ENCODE data around the gene SNRPD1.

GRCh38 chr18:13222416-13223326 lies 4.1 kb downstream of the LDLRAD4 start:
- PRO-cap, 2 experiments = no peak in any of the 2 experiments

DNA sequence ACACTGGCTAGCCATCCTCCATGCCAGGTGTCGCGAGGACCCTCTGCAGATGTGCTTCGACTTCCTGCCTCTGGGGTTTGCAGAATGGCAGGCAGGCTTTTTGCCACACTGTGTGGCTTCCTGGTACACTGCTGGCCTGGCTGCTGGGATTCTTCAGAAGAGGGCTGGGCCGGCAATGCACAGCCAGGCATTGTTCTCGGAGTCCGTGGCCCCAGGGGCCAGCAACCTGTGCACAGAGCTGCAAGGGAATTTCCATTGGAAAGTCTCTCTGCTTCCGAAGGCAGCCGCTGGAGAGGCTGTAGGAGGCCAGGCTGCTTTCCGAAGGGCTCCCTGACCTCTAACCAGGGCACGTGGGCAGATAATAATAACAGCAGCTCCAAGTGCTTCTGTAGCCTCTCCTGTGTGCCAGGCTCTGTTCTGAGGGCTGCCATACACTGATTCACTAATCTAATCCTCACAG lies 4.8 kb downstream of the LDLRAD4 start:
- PRO-cap, 2 experiments = no peak in any of the 2 experiments

DNA sequence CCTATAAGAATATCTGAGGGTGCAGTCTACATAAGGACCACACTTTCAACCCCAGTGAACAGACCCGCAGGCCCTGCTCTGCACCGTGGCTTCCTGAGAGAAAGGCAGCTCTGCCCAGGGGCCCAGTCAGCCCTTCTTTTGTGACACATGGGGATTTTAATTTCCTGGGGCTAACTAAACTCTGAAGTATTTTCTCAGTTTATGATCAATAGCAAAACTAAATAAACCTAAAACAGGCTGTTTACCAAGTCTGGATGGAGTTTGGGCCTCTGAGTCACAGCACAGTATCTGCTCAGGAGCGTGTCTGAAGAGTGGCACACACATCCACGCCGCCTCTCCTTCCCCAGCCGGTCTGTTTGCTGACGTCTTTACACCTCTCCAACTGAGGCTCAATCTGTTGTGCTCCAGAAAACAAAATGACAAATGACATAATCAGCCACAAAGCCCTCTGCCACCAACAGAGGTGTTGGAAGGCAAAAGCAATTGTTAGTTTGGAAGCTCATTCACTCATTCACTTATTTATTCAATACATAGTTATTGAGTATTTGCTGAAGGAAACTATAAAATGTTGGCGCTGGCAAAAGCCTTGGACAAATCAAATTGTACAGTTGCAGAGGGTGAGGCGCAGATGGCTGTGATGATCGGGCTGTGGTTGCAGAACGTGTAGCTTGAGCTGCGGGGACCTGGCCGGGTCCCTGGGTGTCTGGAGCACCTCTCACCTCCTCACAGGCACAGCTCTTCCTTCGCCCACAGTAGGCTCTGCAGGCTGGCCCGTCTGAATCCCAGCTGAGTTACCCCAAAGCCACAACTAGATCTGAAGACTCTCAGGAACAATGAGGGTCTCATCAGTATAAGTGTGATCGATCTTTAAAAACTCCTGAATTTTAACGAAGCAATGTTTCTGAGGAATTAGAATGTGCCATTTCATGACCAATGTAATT lies 72.5 kb downstream of the LDLRAD4 start:
- PRO-cap, 2 experiments = no peak in any of the 2 experiments

GRCh38 chr18:13374673-13375334 lies 156.2 kb downstream of the LDLRAD4 start:
- PRO-cap, 2 experiments = no peak in any of the 2 experiments

- PRO-cap, 2 experiments = no peak in any of the 2 experiments
Measured at GRCh38 chr18:13521355-13521726, 205.0 kb downstream of the FAM210A start.

GRCh38 chr18:13562194-13563133 lies 163.9 kb downstream of the FAM210A start:
- PRO-cap, 2 experiments = no peak in any of the 2 experiments

DNA sequence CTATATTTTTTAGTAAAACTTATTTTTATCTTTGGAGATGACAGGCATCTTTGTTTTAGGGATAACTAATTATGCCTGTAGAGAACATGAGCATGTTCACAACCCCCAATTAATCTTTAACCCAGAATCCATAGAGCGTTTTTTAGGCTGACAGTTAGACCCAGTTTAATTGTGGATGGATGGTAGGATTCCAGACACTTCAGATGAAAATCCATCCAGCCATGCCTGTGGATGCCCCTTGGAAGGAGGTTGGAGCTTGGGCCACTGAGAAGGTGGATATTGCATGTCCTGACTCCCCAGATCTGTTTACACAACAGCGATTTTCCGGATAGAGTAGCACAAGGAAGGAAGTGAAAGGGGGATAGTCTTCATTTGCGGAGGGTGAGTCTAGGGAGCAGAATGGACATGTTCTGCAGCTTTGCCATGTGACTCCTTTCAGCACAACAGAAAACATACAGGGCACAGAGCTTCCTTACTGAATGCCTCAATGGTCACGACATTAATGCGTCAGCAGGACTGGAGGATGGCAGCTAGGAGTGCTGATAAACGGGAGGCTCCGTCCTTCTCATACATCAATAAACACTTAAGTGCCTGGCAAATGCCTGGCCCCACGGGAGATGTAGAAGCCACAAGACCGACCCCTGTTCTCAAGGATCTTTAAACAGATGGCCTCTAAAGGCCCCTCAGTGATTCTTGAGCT lies 163.1 kb downstream of the FAM210A start:
- PRO-cap, 2 experiments = peak in 1 of 2 experiments; most common plus-strand start position 371 of the sequence (in 1); most common minus-strand start position 304 of the sequence (in 1)

- PRO-cap, 2 experiments = no peak in any of the 2 experiments
Measured at GRCh38 chr18:13647617-13648077, 78.7 kb downstream of the FAM210A start.

GRCh38 chr18:20979694-20980280 lies 131.8 kb downstream of the ROCK1 start:
- PRO-cap, 2 experiments = no peak in any of the 2 experiments

GRCh38 chr18:21108409-21109549 lies 2.8 kb downstream of the ROCK1 start:
- PRO-cap, 2 experiments = no peak in any of the 2 experiments

- PRO-cap, 2 experiments = peak in 1 of 2 experiments; most common plus-strand start chr18:21330187 (in 1)
Measured at GRCh38 chr18:21329976-21330323, 87.9 kb downstream of the GREB1L start.

- PRO-cap, 2 experiments = no peak in any of the 2 experiments
Measured at GRCh38 chr18:21361051-21361709, 119.1 kb downstream of the GREB1L start.

DNA sequence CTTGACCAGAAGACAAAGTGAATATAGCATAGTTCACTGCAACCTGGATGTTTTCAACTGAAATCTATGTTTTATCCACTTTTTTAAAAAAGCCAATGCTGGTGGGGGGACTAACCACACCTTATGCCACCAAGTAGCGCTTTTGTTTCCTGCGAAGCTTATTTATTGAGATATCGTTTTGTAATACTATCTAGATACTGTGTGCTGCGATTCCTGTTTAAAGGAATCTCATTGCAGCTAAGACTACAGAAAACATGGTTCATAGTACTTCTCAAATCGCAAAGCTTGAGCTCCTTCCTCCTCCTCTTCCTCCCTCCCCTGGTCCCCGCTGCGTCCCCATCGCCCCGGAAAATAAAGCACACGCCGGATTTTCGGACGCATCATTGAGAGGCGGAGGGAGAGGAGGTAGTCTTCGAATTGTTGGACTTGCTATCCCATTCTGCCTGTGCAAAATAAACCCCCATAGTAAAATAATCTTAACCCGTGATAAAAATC lies 1.1 kb downstream of the ESCO1 start:
- PRO-cap, 2 experiments = peak in 1 of 2 experiments; most common plus-strand start position 383 of the sequence (in 1)

GRCh38 chr18:21611994-21613159 lies at the start of gene SNRPD1:
SNRPD1 (plus strand) TSS chr18:21612314.
- PRO-cap, 2 experiments = peak in 2 of 2 experiments; most common plus-strand start chr18:21612280 (in 2); most common minus-strand start chr18:21612188 (in 1)

GRCh38 chr18:21856692-21857342 lies 116.2 kb downstream of the MIB1 start:
- PRO-cap, 2 experiments = no peak in any of the 2 experiments

- PRO-cap, 2 experiments = no peak in any of the 2 experiments
Measured at GRCh38 chr18:22106413-22106900, 62.9 kb upstream of the GATA6 start.

DNA sequence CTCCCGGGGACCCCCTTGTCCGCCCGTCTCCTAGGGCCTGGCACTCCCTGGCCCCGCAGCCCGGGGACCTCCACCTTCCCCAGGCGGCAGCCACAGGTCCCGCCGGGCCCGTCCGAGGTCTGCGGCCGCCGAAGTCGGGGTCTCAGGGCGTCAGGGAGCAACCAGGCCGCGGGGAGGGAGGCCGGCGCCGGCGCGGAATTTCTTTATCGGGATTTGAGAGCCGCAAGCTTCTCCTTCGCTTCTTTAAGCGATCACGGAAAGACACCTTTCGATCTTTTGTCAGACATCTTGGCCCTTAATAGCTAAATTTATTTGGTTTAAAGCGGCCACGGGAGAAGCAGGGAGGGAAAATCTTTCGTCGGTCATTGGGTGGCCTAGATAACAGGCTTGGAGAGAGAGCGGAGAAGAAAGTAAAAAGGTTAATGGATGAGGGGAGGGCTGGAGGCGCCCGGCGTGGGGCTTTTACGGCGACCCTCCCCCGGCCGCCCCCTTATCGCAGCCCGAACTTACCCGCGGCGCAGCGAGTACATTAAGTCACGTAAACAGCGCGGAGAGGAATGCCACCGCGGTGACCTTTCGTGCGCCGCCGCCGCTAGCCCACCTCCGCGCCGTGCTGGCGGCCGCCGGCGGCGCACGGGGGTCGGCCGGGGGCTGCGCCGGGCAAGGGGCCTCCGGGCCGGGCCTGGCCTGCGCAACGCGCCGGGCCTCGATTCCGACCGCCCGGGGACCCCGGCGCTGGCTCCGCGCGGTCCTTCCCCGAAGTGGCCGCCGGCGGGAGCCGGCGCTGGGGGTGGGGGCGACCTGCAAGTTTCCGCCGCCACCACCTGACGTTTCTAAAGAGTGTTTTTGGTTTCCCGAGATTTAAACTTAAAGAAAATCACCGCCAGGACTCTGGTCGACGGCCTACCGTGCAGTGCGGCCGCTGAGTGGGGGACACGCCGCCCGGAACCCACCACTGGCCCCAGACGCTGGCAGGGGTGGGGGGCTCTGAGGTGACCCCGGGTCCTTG lies 4.1 kb upstream of the GATA6 start:
- PRO-cap, 2 experiments = no peak in any of the 2 experiments

- PRO-cap, 2 experiments = no peak in any of the 2 experiments
Measured at GRCh38 chr18:22169952-22170983, 879 bp downstream of the GATA6 start.

GRCh38 chr18:22184764-22185658 lies 15.6 kb downstream of the GATA6 start:
- PRO-cap, 2 experiments = no peak in any of the 2 experiments

DNA sequence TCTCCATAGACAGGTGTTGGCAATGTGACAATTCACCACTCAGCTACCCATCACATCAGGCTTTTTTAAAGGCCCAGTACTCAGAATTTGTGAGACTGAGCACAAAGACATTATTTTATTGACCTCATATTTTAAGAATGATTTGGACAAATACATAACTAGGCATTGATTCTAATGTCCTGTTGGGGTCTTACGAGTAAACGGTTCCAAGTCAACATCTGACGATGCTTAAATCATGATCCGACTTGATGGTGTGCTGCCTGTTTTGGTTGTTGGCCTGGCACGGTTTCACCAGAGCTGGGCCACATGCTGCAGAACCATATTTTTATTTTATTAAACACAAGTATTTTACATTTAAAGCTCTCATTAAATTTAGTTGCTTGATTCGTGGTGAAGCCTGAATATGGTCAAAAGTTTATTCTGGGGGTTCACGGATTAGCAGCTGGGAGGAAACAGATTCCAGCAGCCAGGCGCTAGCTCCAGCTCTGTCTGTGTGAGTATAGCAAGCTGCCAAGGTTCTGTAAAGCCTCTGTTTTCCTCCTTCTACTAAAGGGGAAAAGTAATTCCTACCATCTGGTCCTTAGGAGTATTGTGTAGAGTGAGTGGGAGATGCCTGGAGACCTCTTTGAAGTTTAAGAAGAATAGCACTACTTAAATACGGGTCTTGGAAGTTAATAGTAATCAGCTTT lies 22.4 kb downstream of the GATA6 start:
- PRO-cap, 2 experiments = no peak in any of the 2 experiments

All from Metastatic Liver Carcinoma in the Adrenal Gland (tissue), 2 donors.